ENCODE measurements around a stretch of chr18.

DNA sequence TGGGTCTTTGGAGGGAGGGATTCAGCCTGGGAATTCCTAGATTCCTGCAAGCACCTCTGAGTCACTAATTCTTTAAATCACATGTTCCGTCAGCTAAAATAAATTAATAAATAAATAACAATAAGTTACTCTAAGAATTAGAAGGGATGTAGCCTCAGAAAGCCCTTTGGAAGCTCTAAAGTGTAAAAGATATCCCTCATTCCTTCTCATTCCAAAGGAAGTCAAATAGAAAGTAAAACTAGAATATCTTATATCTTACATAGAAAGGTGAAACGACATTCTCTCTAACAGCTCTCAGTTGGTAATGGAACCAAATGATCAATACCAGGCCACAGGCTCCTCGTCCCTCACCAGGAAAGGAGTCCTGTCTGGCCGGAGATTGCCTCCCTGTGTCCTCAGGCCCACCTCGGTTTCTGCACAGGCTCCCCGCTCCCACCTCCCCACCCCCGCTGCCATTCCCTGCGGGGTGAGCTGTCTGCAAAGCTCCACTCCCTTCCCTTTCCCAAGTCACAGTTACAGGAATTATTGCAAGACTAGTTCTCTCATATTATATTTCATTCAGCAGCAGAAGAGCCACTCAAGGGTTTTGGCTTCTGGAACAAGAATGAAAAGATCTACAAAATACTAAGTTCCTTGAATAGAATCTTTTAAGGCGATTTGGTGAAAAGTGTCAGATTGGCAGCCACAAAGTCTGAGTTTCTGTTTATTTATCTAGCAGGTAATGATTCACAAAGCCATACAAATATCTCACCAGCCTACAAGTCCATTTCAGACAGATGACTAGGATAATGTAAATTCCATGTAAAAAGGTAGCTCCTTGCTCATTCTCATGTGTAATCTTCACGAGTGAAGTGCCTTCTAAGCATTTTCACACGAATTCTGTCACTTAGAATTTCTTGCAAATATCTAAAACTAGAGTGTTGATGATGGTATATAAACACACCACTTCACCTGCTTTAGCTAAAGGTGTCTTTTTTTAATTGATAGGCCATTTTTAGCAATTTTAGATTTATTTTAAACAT is 222.0 kb upstream of the RBBP8 start:
- PRO-cap, result unidirectional peak, plus-strand start at position 251 of the sequence; unidirectional peak, plus-strand start at position 290 of the sequence

DNA sequence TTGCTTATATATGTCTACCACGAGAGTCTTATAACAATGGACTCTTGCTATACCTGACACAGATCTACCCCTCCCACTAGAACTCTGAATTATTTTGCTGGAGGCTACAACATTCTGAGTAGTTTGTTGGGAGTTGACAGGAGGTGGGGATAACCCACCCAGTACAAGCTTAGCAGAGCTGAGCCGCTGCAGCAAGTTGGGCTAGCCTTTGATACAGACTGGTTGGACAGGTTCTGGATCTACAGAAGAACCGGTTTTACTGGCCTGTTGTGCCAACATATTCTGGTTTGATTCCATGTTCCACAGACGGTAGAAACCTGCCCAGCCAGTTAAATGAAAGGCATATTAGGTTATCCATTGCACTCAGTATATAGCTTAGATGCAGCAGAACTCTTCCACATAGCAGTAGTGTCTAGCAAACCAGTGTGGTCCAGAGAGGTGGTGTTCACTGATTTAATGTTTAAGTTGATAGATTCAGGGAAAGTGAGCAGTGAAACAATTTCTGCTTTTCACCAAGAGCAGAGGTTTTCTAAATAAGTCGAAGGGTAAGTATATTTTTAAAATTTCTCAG is 19.3 kb upstream of the RBBP8 start:
- PRO-cap, result unidirectional peak, plus-strand start at position 400 of the sequence

GRCh38 chr18:22974594-22975134 is 41.5 kb downstream of the RBBP8 start:
- PRO-cap, result no peak

DNA sequence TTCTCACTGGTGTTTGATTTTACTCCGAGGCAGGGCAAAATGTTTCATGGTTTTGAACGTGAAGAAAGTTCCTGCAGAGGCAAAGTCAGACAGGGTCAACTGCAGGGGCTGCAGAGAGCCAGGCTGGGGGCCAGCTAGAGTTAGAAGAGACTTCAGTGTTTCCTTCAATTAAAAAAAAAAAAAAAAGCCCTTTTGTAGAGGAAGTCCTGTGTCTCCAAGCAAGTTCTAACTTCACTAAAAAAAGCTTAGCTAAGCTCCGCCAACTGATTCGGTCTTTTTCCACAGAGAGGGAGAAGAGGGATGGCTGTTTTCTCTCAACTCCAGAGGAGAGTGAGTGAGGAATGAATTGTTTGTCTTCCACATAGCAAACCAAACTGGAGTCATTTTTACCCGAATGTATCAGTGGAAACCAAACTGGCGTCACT is 56.3 kb upstream of the CABLES1 start:
- PRO-cap, result no peak

DNA sequence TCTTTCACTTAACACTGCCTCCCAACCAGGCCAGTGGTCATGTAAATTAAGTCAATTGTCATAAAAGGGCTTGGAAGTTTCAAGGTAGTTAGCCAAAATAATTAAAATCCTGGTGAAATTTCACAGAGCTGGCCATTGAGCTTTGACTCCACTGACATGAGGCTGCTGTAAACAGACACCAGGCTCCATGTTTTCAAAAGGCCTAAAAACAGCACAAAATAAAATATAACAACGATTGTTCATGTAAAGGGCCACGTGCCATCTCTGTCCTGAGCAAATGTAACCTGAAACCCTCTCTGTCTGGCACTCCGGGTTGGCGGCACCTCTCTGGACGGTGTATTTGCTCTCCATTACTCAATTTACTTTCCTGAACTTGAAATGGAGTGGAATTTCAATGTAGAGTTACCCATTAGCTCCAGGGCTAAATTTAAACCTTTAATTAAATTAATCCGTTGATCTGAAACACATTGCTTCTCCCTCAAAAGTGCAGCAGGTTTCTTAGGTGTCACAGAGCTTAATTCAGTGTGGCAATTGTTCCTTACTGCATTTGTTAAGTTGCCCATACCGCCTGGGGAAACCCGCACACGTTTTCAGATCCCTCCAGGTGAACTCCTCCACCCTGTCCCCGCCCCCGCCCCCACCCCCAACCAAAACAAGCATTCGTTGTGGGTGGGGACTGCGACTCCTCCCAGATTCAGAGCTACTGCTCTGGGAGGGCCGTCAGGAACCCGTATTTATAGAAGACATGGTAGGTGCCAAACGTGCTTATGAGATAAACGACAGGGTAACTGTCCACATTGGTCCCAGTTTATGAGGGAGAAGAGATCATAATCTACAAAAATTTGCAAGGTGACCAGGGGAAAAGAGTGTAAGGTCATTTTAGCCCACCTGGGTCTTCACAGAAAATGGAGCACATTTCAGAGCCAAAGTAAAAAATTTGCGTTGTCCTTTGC is 1.2 kb upstream of the CABLES1 start:
- PRO-cap, result unidirectional peak, plus-strand start at position 762 of the sequence

- PRO-cap, result no peak
Measured at GRCh38 chr18:23227265-23227722, 92.0 kb downstream of the CABLES1 start.

DNA sequence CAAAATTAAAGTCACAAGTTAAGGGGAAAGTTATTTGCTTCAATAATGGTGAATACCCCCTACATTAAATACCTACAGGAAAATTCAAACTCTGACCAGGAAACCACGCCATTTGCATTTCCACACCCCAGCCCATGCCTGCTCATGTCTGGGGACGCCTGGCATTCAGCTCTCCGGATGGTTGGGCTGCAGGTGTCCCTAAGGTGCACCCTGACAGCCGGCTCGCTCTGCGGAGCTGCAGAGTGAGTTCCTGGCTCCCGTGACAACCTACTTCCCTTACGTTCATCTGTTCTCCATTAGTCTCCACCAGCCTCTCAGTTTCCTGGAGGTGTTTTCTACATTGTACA is 107.3 kb downstream of the TMEM241 start:
- PRO-cap, result no peak

DNA sequence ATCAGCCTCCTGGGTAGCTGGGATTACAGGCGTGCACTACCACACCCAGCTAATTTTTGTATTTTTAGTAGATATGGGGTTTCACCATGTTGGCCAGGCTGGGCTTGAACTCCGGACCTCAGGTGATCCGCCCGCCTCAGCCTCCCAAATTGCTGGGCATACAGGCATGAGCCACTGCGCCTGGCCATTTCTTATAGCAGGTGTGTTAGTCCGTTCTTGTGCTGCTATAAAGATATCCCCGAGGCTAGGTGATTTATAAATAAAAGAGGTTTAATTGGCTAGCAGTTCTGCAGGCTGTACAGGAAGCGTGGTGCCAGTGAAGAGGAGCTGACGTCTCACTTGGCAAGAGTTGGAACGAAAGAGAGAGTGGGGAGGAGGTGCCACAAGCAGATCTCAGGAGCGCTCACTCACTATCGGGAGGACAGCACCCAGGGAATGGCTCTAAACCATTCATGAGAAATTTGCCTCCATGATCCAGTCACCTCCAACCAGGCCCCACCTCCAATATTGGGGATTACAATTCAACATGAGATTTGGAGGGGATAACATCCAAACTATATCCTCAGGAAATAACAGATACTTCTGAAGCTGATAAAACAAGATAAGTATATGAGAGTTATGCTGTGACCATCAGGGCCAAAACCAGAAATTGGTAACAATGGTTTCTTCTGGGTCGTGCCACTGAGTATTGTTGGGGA is 7.6 kb upstream of the RMC1 start:
- PRO-cap, result no peak

DNA sequence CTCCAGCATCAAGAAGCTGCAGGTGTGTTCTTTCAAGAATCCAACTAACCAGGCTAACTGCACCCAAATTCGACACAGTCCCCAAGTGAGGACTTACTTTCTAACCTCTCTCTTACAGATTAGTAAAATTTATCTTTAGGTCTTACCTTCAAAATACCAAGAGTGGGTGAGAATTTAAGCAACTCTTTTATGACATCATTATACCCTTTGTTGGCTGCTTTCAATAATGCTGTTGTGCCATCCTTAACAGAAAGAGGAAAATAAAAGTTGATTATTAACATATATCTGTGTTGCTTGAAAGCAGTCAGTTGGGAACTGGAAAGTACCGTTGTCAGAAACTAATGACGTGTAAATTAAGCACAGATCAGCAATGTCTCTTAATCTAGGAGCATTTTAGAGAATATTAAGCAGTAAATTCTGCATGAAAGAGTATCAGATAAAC is 31.3 kb upstream of the NPC1 start:
- PRO-cap, result no peak

GRCh38 chr18:23633834-23634092 is 28.9 kb downstream of the ANKRD29 start:
- PRO-cap, result unidirectional peak, plus-strand start at chr18:23633890

DNA sequence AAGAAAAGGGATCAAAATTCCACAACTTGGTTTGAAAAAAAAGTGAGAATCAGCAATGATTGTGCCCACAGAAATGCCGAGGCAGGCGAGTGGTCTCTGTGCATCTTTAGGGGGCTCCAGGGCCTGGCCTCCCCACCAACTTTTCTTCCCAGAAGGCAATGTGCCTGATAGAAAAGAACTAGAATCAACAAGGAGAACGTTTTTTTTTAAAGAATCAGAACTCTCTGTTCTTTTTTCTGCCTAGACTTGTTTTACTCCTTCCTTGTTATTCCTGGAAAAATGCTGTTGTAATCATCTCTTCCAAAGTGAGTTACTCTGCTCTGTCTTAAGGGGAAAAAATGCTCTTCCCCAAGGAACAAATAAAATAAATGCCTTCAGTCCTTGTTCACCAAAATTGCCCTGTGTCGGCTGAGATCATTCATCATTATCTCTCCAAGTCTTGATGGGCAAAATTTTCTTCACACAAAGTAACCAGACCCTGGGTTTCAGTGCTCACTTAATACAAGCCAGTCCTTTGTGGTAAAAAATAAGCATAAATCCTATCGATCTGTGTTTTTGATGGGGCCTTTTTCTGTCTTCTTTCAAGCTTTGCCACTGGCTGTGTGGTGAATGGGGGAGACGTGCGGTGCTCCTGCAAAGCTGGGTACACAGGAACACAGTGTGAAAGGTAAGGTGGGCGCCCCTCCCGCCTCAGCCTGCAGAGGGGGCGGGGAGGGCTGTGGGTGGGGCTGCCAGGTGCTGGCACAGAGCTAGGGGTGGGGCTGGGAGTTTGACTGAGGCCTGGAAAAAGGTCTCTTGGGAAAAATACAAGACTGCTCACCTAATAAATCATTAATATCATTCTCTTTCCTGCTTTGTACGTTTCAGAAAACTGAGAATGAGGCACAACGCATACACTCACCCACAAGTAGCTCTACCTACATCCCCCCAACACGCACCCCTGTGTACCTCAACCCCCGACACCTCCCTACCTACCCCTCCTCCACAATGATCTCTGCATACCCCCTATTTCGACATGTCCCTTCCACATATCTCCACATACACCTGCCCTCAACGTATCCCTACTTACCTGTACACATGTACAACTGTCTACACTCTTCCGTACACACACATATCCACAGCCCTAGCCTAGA is 130.0 kb upstream of the TTC39C start:
- PRO-cap, result no peak

DNA sequence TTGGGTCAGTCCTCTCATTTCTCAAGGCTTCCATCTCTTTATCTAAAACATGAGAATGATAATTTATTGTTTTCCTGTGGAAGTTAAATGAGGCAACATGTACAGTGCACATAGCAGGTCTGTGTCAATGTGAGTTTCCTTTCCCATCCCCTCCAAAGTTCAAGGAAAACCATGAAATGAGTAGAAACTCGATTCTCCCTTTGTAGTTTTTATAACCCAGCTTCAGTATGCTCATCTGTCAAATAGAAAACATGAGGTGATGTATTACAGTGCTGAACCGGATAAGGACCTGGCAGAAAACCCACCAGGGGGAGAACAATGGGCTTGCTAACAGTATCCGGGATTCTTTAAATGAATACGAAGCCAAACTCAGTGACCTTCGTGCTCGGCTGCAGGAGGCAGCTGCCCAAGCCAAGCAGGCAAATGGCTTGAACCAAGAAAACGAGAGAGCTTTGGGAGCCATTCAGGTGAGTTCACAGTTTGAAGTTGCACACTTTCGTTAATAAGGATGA is 113.6 kb upstream of the TTC39C start:
- PRO-cap, result no peak

GRCh38 chr18:24014987-24015804 is 642 bp downstream of the TTC39C start:
- PRO-cap, result bidirectional peak, plus-strand start at chr18:24015441, minus-strand start at chr18:24015509

DNA sequence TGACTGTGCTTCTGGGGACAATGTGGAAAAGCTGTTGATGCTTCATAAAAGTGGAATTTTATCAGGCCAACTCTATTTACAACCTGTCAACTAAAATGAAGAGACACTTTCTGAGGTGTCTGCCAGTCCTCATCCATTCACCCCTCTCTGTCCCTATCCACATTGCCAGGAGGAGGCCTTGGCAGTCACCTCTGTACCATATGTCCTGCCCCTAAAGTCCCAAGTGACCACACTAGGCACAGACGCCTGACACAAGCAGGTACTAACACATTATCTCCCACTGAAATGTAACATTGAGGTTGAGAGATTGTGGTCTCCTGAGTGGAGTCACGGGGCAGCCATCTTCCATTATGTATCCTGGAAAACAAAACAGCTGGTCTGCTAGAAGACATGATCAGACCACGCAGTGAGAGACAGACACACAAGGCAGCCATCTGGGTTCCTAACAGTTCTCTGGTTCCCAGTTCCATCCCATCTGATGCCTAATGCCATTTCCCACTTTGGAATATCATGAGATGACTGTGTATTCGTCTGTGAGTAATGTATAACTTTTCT is 71.3 kb downstream of the OSBPL1A start:
- PRO-cap, result no peak

DNA sequence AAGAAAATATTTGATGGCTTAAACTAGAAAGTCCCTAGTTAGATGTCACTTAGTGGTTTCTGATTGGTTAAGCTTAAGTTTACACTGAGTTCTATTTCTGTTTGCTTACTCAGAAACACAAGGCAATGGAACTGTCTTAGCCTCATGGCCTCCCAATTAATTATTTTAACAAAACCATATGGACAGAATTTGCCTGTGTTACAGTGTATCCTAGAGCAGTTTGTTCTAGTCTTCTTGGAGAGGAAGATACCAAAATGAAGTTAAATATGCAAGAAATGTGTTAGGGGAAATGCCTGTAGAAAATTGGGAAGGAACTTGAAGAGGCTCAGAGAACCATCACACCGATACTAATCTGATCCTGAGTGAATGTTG is 4.6 kb upstream of the IMPACT start:
- PRO-cap, result no peak

DNA sequence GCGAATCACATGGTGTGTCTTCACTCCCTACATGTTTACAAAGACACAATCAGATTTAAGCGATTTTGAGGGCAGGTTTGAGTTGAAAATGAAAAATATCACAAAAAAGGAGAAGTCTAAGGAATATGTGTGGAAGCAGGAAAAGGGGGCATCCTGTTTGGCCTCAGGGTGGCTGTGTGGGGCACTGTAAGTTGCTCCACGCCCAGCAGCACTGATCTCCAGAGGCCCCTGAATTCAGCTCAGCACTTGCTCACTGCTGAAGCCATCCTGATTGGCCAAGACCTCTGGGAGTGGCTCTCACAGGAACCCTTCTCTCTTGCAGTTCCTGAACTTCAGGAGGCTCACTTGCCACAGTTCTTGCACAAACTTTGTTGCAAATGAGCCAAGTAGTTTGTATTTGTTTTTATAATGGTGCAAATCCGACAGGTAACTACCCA is 363.5 kb downstream of the ZNF521 start:
- PRO-cap, result no peak

DNA sequence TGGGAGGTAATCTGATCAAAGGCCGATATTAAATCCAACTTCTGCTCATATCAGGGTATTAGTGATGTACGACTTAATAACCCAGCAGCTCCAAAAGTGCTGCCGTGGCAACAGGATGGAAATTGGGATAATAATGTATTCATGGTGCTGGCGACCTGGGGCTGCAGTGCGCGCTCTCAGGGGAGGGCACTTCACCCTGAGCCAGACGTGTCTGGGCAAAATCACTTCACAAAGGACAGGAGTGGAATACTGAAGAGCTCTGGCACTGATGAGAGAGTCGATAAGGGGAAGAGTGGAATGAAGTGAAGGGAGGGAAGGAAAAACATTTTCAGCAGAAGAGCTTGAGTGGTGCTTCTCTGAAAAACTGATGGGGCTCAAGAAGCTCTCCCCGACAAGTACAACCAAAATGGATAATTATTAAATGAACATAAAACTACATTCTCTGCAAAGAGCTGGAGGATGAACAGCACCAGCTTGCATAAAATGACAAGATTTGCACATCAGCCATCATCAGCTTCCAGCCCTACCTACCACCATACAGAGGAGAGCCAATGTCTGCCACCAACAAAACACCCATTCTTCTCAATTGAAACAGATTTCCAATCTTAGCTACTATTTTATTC is 65.9 kb downstream of the ZNF521 start:
- PRO-cap, result no peak

- PRO-cap, result no peak
Measured at GRCh38 chr18:25298936-25299516, 52.9 kb downstream of the ZNF521 start.

DNA sequence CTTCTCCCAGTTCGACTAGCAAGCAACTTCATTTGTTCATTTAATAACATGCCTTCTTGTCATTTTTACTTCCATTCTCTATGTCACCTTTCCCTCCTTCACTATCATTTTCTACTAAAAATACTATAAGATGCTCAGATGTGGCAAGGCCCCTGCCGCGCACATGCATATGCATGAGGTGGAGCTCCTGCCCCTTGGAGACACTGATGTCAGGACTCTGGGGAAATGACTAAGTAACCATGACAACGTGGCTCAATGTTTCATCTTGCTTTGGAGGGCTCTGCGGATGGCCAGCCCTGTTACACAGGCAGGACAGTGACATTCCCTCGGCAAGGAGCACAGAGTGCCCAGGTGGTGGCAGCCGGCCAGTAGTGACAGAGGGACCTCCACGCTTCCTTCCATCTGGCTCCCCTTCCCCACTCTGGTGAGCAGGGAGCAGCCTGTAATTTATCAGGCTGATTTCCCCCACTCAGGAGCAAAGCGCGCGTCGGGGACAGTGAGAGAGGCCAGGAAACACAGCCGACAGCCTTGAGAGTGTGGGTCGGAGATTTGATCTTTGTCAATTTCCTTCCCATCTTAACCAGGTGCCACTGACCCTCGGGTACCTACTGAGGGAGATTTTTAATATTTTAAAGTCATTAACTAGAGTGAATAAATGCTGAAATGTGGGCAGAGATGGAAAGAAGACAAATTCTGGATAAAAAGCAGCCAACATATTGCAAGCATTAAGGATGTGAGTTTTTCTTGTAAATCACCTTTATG is 364.0 kb downstream of the SS18 start:
- PRO-cap, result no peak

GRCh38 chr18:26655645-26655831 is 107.2 kb upstream of the KCTD1 start:
- PRO-cap, result no peak